ENCODE measurements around a stretch of chr5.

DNA sequence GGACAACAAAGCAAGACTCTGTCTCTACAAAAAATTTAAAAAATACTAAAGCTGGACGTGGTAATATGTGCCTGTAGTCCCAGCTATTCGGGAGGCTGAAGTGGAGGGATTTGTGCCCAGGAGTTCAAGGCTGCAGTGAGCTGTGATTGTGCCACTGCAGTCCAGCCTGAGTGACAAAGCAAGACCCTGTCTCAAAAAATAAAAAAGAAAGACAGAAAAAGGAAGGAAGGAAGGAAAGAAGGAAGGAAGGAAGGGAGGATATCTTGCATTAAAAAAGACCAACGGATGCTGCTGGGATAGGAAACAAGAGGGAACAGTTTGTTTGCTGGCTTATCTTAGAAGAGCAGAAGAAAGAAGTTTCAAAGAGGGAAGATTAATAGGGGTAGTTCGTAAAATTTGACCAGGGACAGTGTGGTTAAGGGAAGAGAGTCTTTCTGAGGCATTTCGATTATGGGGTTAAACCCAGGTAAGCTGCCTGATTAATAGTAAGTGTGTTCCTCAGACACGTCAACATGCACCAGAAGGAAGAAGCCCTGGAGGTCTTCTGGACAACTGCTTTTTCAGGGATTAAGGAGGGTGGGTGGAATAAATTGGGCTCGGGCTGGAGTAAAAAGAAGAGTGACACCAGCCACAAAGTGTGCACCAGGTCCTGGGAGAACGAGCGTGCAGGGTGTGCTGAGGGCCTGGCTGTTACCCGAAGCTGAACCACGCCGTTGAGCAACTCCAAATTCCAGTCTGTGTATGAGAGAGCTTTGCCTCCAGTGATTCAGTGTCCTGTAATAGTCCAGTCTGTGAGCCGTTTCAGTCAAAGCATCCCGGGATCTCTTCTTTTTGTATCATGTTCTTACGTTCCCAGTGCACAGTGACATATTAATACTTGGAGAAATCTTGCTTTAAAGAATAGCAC is 24.8 kb downstream of the FYB1 start:
- PRO-cap, result no peak

DNA sequence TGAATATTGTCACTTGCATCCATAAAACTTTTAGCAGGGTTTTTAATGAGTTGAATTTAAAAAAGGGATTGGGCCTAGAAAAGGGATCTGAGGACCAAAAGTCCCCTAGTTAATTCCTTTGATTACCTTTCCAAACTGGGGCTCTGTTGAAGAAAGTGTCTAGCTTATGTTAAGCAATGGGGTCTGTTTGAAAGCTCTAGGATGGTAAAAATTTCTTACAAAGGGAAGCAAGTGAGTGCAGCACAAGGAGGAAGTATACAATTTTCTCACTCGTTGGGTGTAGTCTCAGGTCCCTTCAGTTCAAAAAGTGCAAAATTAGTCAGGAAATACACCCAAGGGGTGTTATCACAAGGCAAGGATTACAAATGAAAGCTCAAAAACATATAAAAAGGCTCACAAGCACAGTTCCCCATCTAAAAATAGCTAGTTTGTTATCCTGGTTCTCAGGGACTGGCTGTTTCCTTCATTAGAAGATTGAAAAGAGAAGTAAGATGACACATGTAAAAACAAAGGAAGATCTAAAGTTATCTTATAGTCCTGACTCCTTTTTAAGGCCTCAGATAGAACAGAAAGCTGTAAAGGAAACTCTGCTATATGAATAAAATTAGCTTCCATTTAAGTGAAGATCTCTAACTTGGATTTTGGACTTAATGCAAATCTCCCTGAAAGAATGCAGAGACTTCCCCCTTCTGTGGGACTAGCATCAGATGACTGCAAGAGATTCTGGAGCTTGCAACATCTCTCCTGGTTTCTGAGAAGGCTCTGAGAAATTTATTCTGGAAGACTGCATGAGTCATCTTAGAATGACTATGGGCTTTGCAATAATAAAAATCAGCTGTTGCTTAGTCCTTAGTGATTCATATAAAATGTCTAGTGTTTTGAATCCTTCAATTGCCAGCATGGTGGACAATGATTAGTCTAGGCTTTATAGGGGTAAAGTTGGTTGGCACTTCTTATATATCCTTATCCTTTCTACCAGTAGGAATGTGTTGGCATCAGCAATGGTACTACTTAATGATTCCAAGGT is 25.5 kb downstream of the DAB2 start:
- PRO-cap, result no peak

DNA sequence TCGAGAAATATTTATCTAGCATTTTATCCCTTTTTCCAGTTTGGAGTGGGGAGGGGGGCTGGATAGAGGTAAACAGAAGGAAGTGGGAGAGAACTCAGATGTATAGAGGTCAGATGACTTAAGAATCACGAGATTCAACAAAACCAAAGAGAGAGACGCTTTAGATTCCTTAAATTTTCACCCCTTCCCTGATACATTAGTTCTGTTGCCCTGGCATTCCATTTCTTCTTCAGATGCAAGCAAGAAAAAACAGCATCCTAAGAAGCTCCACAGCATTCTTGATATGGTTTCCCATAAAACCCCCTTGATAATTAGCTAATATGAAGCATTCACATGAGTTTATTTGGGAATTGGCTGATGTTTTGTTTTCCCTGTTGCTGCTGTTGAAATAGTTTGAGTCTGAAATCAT is 335.8 kb upstream of the DAB2 start:
- PRO-cap, result no peak

GRCh38 chr5:40388188-40388689 is 291.5 kb upstream of the PTGER4 start:
- PRO-cap, result no peak

- PRO-cap, result no peak
Measured at GRCh38 chr5:40404615-40404980, 275.1 kb upstream of the PTGER4 start.

DNA sequence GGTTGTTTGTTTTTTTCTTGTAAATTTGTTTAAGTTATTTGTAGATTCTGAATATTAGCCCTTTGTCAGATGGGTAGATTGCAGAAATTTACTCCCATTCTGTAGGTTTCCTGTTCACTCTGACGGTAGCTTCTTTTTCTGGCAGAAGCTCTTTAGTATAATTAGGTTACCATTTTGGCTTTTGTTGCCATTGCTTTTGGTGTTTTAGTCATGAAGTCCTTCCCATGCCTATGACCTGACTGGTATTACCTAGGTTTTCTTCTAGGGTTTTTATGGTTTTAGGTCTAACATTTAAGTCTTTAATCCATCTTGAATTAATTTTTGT is 261.7 kb upstream of the PTGER4 start:
- PRO-cap, result no peak

DNA sequence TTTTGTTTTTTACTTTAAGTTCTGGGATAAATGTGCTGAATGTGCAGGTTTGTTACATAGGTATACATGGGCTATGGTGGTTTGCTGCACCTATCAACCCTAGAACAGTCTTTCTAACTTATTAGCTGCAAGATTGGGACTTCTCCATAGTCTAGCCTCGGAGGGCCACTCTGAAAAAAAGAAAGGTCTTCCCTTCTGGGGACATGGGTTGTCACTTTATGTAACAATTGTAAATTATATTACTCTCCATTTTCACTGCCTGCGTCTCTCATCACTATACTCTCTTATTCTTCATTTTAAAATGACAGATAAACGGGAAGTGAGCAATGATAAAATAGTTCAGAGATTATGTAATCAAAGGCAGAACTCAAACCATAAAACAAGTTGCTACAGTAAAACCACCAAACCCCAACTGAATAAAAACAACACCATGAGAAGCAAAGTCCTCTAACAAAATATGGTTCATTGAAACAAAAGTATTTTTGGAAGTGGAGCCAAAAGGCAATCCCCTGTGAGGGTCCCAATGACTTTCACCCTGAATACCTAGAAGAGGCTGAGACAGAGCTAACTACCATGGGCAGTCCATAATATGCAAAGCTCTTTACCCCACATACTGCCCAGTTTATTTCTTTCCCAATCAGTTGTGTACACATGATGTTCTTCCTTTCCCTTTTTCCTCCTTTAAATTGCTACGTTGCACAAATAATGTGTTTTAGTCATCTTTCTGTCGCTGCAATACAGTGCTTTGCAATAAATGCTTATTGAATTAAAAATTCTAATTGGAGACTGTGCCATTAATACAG is 64.1 kb upstream of the PTGER4 start:
- PRO-cap, result no peak

GRCh38 chr5:40616662-40617319 is 62.9 kb upstream of the PTGER4 start:
- PRO-cap, result no peak

DNA sequence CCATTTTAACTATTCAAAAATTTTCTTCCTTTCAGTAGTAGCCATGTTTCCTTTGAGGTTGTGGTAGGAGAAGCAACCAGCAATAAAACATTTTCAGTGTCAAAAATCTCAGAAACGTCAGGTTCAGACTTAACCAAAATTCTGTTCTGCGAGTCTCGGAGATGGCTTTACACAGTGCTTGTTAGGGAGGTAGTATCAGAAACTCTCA is 8.3 kb downstream of the PTGER4 start:
- PRO-cap, result no peak

DNA sequence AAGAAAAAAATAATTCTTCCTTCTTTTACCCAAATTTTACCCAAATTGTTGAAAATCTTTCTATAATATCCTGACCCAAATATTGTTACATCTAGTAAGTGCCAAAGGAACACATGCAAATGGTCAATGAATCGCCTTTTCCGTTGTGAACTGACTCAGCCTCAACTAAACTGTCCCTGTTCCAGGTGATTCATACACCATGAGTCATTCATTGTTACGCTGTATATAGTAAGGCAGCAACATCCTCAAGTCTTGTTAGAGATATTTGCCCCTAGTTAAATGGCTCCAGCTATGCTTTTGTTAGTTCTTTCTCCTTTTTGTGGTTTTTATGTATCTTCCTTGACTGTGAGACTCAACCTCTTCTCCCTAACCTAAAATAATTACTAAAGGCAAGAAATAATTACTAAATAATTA is 9.8 kb downstream of the PTGER4 start:
- PRO-cap, result no peak

DNA sequence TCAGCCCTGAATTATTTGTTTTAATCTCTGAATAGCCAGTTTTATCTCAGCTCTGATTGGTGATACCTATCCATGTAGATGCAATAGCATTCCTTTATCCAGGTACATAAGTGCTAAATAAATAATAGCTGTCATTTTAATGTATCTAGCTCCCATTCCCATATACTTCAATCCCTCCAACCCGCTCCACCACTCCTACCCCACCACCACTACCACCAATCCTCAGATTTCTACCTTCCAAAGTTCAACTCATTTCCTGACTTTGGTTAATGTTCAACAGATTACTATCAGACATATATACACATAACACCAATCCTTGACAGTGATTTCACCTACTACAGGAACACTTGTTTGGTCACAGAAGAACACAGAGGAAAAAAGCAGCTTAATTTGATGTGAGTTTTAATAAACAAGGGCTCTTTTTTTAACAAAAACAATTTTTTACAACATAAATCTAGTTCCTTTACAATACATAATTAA is 13.9 kb downstream of the PRKAA1 start:
- PRO-cap, result no peak

GRCh38 chr5:40834118-40835137 is 594 bp downstream of the RPL37 start:
- PRO-cap, result no peak

- PRO-cap, result no peak
Measured at GRCh38 chr5:42554349-42554769, 131.1 kb downstream of the GHR start.

DNA sequence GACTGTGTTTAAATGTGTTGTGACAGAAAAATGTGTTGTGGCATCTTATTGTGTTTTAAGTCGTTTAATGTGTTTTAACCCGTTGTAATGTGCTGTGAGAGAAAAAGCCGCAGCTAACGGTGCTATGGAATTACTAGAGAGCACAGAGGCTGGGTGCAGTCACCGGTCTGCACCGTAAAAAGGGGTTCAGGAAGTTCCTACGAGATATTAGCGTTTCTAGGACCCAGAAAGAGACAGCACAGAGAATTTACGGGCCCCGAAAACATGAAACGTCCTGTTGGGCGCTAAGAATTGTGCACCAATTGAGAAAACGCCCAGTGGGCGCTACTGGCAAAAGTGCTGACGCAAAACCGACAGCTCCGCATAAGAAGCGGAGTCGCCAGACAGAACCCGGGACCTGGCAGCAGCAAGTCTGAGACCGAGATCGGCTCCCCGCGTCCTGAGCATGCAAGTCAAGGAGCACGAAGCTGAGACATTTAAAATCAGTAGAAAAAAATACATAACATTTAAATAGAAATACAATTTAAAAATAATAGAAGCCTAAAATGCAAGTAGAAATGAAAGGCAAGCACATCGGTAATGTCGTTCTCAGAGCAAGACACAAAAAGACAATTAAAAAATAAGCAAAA is 90.4 kb downstream of the ANXA2R start:
- PRO-cap, result no peak

DNA sequence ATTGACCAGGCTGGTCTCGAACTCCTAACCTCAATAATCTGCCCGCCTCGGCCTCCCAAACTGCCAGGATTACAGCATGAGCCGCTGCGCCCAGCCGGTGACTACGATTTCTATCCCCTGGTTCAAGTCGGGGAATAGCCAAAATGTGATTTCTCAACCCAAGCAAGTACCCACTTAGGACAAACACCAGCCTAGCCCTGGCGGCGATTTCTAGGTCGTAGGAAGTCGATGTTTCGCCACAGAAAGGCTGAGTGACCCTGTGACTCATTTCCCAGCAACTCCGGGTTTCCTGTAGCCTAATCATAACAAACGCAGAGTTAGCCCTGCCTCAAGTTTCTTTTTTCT is 47.0 kb downstream of the ANXA2R start:
- PRO-cap, result no peak

- PRO-cap, result no peak
Measured at GRCh38 chr5:43000130-43000916, 39.8 kb downstream of the ANXA2R start.

- PRO-cap, result no peak
Measured at GRCh38 chr5:43037782-43038363, 2.2 kb downstream of the ANXA2R start.

DNA sequence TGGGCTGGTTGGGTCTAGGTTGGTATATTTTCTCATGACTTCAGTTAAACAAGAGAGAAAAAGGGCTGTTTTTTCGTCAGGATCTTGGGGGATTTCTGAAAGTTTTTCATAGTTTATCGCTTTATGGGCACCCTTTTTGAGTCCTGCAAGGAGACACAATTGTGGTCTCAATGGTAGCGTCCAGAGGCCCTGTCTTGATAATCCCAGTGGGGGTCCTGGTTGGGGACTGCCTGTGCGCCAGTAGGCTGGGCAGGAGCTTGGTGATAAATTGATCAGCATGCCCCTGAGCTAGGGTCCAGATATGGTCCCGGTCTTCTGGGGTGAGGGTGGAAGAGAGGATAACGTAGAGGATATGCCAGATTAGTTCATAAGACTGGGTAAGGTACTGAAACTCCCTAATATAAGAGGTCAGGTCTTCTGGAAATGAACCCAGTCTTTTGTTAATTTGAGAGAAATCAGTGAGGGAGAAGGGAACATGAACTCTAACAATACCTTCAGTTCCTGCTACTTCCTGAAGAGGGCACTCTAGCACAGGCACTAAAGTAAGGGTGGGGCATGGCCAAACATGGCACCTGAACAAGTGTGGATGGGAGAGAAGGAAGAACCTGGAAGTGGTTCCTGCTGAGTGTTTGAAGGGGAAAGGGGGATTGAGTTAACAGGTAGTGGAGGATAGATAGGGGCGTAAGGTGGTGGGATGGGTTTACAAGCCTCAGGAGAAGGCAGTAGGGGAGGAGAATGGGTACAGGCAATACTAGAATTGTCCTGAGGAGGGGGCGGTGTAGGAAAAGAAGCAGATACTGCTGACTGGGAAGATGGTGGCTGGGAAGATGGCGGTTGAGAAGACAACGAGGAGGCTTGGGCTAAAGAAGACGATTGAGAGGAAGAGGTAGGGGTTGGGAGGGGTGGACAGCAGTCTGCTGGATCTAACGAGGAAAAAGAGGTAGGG is 33.7 kb upstream of the ANXA2R start:
- PRO-cap, result no peak

DNA sequence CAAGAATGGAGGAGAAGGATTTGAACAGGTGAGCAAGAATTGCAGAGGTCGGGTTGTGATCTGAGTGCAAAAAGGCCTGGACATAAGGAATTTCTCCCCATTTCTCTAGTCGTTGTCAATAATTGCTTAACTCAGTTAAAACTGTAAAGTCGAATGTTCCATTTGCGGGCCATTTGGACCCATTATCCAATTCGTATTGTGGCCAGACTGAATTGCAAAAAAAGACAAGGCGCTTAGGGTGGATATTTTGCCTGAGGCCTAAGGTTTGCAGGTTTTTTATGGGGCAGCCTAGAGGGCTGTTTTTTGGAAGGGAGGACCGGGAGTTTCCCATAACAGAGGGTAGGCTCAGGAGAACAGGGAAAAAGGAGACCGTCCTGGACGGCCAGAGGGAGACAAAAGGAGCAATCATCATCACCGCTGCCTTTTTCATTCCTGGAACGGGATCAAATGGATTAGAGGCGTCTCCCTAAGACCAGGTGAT is 34.4 kb upstream of the ANXA2R start:
- PRO-cap, result no peak

DNA sequence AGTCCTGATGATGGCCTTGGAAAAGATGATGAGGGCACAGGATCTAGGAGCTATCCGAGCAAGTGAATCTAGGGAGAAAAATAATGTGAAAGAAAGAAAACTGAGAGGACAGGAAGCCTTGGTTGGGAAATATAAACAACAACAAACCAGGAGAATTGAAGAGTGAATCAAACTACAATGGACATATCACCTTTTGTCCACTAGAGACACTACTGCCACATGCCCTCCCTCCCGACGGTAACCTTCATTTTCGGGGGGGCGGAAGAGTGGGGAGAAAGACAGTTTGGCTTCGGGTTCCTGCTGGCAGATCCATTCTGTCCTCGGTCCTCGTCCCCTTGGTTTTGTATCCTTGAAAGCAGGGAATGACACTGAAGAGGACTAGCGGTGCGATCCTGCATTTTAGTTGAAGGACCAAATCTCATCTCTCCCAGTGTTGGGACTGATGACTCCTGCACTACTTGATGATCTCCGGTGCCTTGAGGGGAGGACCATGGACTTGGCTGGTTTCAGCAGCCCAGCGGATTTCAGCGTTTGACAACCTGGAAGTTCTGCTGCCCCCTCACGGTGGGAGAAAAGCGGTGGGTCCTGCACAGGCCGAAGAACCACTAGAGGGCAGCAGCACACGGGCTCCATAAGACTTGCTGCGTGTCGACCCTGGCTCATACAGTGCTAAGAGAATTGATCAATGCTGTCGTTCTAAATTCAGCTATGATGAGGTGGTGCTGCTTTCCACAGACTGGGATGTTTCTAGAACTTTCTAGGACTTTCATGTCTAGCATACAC is 15.2 kb upstream of the ZNF131 start:
- PRO-cap, result no peak

All from left common carotid artery plus branches (tissue), 1 donor.